Prostate gland (tissue), 2 donors: ENCODE data around the genes CDH11, CDH16 and CIAO2B.

GRCh38 chr16:64992867-64993293 lies 129.0 kb downstream of the CDH11 start:
- PRO-cap: no peak
- RAMPAGE, long total RNA, 2 experiments: no peak in any of the 2 experiments

GRCh38 chr16:64998454-64999253 lies 123.2 kb downstream of the CDH11 start:
- PRO-cap: no peak
- RAMPAGE, long total RNA, 2 experiments: no peak in any of the 2 experiments

DNA sequence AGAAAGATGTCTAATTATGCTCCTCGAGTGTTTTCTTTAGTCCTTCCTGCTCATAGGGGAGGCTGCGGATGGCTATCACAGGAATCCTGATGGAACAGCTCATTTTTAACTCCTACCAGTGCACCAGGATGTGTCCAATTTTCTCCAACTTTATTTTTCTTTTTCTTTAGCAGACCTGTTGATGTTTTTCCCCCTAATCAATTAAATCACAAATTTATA lies 3.7 kb downstream of the CDH11 start:
- PRO-cap: no peak
- RAMPAGE, long total RNA, 2 experiments: no peak in any of the 2 experiments

GRCh38 chr16:65121766-65122099 lies at the start of gene CDH11:
TSS of gene CDH11 (minus strand) at chr16:65122063.
- PRO-cap: bidirectional peak, plus-strand start at chr16:65122197, minus-strand start at chr16:65122063
- RAMPAGE, long total RNA, 2 experiments: start-site peak on the minus strand in 1 of 2 experiments, at chr16:65122016-65122046 at its widest, 70 reads per replicate

GRCh38 chr16:65122100-65122661 lies 318 bp upstream of the CDH11 start:
- PRO-cap: bidirectional peak, plus-strand start at chr16:65122197, minus-strand start at chr16:65122063
- RAMPAGE, long total RNA, 2 experiments: no peak in any of the 2 experiments

- PRO-cap: no peak
- RAMPAGE, long total RNA, 2 experiments: no peak in any of the 2 experiments
These were observed 12.7 kb downstream of the CDH5 start for GRCh38 chr16:66379077-66379616.

GRCh38 chr16:66478641-66479283 lies 51.7 kb downstream of the BEAN1 start:
- PRO-cap: no peak
- RAMPAGE, long total RNA, 2 experiments: no peak in any of the 2 experiments

DNA sequence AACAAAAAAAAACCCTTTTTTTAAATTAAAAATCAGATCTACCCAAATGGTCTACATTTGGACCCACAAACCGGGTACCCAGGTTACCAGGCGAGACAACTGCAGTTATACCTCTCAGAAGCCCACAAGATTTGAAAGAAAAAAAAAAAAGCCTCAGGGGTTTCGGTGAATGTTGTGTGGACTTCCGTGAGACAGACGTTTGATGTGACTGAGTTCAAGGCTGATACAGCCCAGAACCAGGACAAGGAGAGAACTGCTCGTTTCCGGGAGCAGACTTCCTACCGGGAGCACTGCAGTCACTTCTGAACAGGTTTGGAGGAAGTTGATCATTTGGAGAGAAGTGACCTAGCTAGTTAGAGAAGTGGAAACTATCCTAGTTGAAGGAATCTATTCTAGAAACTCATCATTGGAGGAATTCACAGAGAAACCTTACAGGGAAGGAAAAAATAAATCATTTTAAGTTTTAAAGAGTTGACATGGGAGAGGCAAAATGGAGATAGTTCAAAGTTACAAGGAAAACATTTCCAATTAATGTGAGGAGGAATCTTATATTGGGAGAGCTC lies 875 bp downstream of the CKLF start:
- PRO-cap: unidirectional peak, plus-strand start at position 233 of the sequence
- RAMPAGE, long total RNA, 2 experiments: no peak in any of the 2 experiments

DNA sequence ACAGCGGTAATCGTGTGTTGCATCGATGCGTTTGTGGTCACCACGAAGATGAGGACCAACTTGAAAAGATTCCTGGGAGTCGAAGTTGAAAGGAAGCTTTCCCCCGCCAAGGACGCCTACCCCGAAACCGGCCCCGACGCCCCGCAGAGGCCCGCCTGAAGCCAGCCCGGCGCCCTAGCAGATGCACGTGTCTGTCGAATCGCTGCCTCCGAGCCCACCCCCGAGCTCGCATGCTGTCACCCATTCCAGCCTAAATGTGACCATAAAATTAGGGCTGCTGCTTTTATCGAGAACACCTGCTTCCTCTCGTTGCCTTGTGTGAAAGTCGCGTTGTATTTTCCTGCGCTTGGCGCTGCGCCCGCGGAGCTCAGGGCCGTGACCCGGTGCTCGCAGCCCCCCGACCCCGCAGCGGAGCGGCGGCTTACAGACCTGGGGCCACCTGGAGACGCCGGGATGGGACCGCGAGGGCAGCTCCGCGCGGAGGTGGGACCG lies 374 bp upstream of the CMTM2 start:
- PRO-cap: no peak
- RAMPAGE, long total RNA, 2 experiments: no peak in any of the 2 experiments

DNA sequence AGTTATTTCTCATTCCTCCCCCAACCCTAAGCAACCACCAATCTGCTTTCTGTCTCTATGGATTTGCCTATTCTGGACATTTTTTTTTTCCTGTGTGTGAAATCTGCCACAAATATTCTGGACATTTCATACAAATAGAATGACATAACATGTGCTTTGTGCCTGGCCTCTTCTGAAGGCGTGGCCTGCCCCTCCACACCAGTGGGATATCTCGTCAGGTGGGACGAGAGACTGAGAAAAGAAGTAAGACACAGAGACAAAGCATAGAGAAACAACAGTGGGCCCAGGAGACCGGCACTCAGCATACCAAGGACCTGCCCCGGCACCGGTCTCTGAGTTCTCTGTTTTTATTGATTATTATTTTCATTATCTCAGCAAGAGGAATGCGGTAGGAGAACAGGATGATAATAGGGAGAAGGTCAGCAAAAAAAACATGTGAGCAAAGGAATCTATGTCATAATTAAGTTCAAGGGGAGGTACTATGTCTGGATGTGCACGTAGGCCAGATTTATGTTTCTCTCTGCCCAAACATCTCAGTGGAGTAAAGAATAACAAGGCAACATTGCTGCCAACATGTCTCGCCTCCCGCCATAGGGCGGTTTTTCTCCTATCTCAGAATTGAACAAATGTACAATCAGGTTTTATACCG lies 23.2 kb downstream of the CMTM3 start:
- PRO-cap: no peak
- RAMPAGE, long total RNA, 2 experiments: no peak in any of the 2 experiments

- PRO-cap: no peak
- RAMPAGE, long total RNA, 2 experiments: no peak in any of the 2 experiments
These were observed at the start of gene CDH16 for GRCh38 chr16:66918529-66919594. TSS of gene CDH16 (minus strand) at chr16:66918885.

DNA sequence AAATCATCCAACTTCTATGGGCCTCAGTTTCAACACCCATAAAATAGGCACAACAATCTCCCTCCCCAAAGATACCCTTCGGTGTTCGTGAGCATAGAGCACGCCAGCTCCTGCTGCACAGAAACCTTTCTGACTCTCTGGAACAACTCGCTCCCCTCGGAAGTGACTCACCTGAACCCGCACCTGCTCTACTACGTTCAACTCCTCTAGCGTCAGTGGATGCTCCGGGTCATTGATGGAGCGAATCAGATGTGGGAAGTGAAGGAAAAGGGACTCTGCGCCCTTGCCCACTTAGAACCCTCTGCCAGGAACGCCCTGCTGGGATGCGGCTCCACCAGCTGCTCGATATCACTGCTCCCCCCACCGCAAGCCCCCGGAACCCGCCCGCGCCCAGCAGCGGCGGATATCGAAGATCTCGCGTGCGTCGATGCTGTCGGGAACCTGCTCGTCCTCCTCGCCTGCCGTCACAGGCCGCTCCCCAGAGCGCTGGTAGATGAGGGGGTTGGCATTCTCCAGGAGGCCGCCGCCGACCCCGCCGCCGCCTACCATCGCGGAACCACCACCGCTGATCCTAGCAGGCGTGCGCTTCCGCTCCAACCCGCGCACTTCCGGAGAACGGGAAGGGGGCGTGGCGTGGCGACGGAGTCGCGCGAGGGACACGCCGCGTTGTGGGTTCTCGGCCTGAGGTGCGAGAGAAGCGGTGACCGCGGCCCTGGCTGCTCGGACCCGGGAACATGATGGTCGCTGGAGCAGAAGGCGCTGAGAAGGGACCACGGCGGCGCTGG lies at the start of gene CIAO2B:
Gene CIAO2B (minus strand): TSS at position 587 of the 785 bp plus-strand sequence.
- PRO-cap: bidirectional peak, plus-strand start at position 656 of the sequence, minus-strand start at position 573 of the sequence
- RAMPAGE, long total RNA, 2 experiments: start-site peak on the plus strand in 2 of 2 experiments, centred at positions 673 to 684 of the sequence, 116 to 128 reads per replicate; start-site peak on the minus strand in 2 of 2 experiments, centred at positions 580 to 581 of the sequence, 503 to 587 reads per replicate

DNA sequence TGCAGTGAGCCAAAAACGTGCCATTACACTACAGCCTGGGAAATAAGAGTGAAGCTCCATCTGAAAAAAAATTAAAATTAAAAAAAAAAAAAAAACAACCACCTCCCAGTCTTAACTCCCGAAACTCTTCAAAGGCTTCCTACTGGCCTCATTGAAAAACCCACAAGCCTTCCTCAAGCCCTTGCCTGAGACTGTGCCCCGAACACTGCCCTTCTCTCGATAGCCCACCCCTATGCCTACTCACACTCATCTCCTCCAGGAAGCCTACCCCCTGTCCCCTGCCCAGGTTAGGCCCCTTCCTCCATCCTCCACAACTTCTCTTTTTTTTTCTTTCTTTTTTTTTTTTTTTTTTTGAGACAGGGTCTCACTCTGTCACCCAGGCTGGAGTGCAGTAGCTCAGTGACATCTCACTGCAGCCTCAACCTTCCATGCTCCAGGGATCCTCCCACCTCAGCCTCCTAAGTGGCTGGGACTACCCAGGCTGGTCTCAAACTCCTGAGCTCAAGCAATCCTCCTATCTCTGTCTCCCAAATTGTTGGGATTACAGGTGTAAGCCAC lies 2.9 kb upstream of the B3GNT9 start:
- PRO-cap: no peak
- RAMPAGE, long total RNA, 2 experiments: no peak in any of the 2 experiments

- PRO-cap: unidirectional peak, plus-strand start at chr16:67171329
- RAMPAGE, long total RNA, 2 experiments: no peak in any of the 2 experiments
These were observed 6.7 kb downstream of the HSF4 start for GRCh38 chr16:67171124-67171841.

DNA sequence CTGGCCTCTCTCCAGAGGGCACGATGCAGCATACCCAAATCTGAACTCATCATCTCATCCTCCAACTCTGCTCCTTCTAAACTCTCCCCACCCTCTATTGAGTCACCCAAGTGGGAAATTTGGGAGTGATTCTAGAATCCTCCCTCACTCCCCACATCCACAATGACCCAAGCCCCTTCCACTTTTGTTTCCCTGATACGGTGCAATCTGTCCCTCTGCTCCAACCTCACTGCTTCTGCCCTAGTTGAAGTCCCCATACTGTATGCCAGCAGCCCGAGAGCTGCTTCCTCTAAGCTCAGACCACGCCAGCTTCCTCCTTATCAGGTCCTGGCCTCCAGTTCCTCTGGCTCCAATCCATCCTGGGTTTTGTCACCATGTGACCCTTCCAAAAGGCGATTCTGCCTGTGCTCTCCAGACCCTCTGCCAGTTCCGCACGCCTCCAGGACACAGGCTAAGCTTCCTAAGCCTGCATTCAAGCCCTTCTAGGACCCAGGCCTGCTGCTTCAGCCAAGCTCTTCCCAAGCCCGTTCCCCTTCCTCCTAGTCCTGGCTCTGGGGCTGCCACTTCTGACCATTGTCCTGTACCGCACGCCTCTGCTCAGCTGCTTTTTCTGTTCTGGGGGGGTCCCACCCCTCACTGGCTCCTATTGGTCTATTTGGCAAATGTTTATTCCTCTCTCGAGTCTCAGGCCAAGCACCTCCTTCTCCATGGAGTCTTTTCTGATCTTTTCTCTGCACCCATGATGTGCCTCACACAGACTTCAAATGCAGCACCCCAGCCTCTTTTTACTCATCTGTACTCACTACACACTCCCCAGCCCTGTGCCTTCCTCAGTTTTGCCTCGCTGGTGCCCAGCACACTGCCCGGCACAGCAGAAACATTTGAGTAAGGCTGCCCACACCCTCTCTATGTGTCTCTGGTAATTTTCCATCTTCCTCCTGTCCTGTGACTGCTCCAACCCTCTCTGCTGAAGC lies 9.8 kb upstream of the TMEM208 start:
- PRO-cap: no peak
- RAMPAGE, long total RNA, 2 experiments: no peak in any of the 2 experiments

- PRO-cap: no peak
- RAMPAGE, long total RNA, 2 experiments: no peak in any of the 2 experiments
These were observed 468 bp downstream of the TMEM208 start for GRCh38 chr16:67227223-67227972.

GRCh38 chr16:67427961-67428572 lies 2.9 kb upstream of the HSD11B2 start:
- PRO-cap: no peak
- RAMPAGE, long total RNA, 2 experiments: no peak in any of the 2 experiments

DNA sequence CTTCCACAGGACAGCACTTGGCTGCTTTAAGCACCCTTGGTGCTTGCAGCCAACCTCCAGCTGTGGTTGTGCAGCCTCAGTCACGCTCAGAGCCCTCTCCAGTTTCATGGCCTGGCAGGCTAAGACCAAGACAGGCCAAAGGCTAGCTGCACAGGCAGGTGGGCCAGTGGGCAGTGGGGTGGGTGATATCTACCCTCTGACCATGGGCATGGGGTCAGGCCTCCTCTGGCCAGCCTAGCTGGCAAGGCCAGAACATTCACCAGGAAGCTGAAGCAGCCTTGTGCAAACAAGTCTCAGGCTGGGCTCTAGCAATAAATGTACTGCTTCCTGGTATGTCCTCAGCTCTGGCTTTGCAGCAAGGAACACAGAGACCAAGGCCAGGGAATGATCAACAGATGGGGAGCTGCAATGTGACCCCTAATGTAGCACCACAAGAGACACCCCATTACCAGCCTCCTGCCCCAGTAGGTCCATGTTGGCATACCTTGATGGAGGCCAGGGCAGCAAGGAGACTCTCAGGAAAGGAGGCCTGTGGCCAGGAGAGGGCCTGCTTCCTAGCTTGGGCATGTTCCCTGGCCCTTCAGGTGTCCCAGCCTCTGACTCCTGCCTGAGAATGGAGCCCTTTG lies 20.9 kb downstream of the HSD11B2 start:
- PRO-cap: bidirectional peak, plus-strand start at position 362 of the sequence, minus-strand start at position 254 of the sequence
- RAMPAGE, long total RNA, 2 experiments: no peak in any of the 2 experiments

DNA sequence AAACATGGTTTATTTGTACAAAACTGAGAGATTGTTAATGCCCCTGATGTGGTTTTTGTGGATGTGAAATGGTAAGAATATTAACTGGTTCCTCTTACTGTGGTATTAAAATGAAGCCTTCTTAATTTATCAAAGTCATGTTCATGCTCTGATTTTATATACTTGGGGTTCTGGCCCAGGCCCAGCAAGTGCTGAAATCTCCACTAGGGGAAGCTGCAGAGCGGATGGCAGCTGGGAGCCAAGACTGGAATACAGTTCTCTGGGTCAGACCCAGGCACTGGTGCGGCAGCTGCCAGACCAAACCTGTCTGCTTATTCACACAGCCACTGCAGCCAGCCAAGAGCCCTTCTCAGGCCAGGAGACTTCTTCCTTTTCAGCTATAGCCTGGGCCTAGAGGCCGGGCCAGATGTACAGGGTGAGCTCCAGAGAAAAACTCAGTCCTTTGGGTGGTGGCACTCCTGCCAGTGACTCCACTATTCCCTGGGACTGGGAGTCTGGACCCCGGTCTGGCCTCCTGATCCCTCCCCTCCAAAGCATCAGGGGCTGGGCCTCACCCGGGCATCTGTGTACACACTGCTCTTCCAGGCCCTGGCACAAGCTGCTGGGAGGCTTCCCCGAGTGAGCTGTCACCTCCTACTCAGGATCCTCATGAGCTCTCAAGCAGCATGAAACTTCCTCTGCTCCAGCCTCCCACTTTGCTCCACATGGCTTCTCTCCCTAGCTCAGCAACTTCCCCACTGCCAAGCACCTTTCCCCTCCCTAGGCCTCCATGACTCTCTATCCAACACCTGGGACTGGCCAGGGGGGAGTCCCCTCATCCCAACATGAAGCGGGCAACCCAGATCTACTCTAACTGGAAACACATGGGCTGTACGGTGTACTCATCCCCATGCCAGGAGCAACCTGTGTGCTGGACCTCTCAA lies 24.4 kb downstream of the ATP6V0D1 start:
- PRO-cap: unidirectional peak, plus-strand start at position 322 of the sequence; unidirectional peak, plus-strand start at position 376 of the sequence
- RAMPAGE, long total RNA, 2 experiments: no peak in any of the 2 experiments

DNA sequence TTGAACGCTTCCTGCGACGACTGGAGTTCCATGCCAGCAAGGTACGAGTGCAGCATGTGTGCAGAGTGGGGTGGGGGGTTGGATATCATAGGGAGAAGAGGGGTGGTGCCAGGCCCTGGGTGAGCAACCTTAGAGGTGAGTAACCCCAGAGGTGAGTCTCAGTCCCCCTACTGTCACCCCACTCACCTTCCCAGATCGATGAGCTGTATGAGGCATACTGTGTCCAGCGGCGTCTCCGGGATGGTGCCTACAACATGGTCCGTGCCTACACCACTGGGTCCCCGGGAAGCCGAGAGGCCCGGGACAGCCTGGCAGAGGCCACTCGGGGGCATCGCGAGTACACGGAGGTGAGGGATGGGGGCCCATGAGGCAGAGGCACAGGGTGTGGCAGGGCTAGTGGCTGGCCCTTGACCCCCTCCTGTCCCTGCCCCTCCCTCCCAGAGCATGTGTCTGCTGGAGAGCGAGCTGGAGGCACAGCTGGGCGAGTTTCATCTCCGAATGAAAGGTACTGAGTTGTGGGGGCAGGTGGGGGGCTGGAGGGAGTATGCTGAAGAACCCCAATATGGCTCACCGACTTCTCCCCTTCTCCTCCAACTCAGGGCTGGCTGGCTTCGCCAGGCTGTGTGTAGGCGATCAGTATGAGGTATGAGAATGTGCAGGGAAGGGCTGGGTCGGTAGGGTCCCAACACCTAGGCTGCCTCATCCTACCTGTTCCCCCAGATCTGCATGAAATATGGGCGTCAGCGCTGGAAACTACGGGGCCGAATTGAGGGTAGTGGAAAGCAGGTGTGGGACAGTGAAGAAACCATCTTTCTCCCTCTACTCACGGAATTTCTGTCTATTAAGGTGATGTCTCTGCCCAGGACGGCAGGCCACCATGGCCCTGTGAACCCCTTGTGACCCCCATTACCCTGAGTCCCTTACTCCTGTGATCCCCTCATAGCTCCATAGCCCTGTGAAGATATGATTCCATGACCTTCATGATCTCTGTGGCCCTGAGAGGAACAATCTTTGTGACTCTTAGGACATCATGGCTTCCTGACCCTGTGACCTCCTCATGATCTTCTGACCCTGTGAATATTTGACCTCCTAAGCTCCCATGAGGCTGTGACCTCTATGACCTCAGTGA lies 11.6 kb downstream of the RIPOR1 start:
- PRO-cap: no peak
- RAMPAGE, long total RNA, 2 experiments: no peak in any of the 2 experiments